Temporal lobe (tissue), 2 donors: ENCODE results near the genes RBPJL, SDC4, DBNDD2, EPPIN and SPINT4.

GRCh38 chr20:45054943-45055206 is 46.1 kb downstream of the KCNS1 start:
- RAMPAGE, long total RNA, result no peak

GRCh38 chr20:45306364-45307130 is at the start of gene RBPJL:
RBPJL (plus strand) TSS chr20:45306840.
- RAMPAGE, long total RNA, result no peak

DNA sequence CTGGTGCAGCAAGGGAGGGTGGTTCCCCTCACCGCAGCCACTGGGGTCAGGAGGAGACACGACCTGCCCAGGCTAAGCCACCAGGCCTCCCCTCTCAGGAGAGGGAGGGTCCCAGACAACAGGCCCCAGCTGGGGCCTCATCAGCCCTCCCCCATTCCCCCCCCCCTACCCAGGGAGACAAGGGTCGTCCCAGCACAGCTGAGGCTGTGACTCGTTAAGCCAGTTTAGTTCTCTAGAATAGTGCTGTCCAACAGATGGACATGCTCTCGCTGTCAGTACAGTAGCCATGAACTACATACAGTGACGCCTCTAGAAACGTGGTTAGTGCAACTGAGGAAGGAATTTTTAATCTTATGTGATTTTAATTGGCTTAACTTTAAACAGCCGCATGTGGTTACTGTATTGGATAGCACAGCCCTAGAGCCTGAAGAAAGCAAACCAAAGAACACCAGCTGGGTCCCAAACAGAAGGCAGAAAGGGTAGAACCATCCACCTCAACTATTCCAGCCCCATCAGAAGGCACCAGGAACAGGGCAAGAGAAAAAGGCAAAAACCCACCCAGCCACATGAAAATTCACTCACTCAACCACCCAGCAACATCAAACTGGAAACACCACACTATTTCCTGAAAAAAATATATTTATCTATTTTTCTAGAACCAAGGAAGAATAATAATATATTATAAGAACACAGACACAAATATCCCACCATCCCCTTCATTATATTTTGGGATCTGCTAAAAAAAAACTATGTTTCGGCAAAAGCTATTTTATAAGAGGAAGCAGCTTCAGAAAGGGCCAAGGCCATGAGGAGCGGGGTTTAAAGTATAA is 17.6 kb upstream of the MATN4 start:
- RAMPAGE, long total RNA, result no peak

DNA sequence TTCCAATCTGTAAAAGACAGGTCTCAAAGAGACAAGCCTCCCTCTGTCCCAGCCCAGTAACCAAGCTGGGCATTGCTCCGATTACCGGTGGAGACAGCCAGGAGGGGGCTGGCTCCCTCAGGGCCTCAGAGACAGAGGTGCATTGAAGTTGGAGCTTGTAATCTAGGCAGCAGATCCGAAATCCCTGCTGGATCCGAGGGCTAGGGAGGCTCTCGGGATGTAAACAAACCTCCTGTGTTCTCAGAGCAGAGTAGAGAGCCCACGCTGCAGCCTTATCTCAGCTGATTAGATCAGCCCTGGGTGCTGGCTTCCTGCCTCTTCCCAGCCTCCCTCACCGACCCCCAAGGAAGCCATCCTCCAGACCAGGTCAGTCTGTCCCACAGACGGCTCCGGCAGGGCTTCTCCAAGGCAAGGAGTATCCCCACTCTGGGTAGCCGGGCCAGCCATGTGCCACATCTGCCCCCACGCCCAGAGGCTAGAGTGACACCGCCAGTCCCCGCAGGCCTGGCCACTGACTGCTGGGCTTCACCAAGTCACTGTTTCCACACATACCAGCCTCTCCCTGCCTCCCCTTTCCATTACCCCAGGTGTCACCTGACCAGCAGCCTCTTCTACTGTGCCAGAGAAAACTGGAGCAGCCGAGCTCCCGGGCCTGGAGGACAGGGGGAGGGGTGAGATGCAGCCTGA is 6.2 kb downstream of the SDC4 start:
- RAMPAGE, long total RNA, result no peak

DNA sequence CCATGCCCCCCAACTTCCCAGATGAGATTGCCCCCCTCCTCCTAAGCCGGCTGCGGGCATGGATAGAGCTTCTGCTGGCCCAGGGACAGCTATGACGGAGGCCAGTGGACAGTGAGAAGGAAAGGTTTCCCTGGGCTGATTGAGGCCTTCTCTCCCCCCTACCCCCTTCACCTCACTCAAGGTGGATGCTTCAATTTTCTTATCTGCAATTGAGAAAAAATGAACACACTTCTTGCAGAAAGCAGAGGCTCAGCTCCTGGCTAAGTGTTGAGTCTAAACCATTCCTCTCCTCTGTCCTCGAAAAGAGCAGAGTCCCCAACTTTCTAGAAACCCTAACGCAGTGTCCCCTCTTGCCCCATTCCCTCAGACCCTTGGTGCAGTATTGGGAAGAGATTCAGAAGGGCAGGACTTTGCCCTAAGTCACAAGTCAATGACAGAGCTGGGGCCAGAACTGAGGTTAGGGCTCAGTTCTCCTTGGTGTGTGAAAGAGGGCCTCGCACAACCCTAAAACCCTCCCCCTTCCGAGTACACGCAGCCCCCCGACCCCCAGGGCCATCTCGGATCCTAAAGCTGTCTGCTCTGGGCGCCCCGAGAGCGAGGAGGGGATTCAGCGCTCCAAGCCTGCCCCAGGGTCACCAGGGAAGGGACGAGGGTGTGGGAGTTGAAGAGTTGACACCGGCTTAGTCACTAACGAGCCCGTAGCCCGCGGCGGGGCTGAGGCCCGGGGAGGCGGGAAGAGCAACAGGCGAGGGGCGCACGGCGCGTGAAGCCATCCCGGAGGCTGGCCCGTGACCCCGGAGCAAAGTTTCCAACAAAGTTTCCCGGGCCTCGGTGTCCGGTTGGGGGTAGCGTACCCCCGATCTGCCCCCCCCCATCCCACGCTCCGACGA is 607 bp downstream of the SDC4 start:
- RAMPAGE, long total RNA, result no peak

DNA sequence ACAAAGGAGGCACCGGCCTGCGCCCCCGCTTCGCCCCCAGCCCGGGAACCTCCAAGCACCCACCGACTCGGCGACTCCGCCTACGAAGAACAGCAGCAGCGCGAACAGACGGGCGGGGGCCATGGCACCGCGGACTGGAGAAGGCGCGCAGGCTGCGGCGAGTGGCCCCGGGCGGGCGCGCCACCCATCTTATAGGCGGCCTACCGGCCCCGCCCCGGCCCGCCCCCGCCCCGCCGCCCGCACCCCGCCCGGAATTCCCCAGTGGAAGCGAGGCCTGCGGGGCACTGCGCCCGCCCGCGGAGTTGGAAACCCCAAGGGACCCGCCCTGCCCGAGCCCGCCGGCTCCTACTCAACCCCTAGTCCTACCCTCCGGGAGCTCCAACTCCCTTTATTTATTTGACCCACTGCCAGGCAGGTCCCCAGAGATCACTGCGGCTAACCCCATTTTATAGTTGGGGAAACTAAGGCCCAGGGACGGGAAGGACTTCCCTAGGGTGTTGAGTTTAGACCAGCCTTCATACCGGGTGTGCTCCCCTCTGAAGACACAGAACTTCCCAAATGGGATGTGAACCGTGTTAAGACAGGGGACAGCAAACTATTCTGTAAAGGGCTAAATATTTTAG is at the start of gene SDC4:
Gene SDC4, minus strand, starts transcription at position 163 of the 623 bp plus-strand sequence.
- RAMPAGE, long total RNA, result no peak

DNA sequence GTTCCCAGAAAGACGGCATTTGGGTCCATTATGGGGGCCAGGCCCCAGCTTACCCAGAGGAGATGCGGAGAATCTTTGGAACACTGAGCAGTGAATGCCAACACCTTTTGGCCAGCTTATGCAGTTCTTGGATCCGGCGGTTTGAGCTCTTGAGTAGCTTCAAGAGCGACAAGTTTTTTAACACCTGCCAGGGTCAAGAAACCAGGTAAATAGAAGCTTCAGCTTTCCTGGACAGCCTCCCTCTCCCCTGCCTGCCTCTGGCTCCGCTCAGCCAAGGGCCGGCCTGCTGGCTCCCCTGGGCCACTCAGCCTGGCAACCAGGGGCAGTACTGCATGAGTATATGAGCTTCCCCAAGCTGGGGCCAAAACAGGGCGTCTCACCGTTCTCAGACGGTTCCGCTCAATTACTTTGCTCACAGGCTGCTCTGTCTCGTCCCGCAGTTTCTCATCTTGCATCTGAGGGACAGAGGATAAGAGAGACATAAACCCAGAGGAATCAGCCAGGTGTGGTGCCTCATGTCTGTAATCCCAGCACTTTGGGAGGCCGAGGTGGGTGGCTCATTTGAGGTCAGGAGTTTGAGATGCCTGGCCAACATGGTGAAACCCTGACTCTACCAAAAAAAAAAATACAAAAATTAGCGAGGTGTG is 843 bp downstream of the TP53TG5 start:
- RAMPAGE, long total RNA, result no peak

DNA sequence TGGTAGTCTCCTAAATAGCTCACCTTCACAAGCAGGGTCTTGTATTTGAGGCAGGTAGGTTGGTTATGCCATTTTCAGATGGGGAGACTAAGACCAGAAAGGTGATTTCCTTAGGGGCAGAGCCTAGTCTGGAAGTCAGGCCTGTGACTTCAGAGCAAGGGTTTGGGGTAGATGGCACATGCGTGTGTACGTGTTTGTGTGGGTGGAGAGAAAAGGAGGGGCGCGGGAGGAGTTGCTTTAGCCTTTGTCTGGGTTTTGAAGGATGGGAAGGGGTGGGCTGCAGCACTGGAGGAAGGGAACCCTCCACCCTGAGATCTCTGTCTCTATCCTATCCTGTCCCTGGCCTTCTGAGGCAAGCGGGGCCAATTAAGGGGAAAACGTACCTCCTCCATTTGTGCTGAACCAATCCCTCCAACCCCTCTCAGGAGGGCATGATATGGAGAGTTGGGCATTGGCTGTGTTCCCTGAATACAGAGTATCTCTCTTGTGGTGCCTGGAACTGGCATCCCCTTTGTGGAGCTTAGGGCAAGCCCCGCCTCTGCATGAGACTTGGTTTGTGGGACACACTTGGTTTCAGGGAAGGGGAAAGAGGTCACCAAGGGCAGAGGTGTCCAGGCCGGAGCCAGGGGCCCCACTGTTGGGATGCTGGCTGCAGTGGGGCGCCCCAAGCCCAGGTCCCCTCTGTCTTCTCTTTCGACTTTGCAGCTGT is at the start of gene DBNDD2:
Gene DBNDD2, plus strand, starts transcription at position 564 of the 709 bp plus-strand sequence.
- RAMPAGE, long total RNA, result no peak

DNA sequence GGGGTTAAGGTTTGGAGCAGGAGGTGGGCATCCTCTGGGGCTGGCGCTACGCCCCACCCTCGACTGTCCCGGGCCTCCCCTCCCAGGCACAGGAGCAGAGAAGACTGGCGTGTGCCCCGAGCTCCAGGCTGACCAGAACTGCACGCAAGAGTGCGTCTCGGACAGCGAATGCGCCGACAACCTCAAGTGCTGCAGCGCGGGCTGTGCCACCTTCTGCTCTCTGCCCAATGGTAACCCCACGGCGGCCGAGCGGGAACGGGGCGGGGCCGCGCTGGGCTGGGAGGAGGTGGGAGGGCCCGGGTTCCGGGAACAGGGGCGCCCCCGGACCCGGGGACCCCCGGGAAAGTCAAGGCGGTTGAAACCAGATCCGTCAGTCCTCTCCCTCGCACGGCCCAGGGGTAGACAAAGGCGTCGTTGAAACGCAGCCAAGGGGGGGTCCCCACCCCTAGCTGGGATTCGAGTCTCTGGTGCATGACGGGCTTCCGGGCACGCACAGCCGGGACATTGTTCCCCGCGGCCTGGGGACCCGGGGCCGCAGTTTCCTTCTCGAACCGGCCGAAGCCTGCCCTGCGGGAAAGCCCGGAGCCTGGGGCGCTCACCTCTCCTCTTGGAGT is 857 bp downstream of the WFDC2 start:
- RAMPAGE, long total RNA, result no peak

GRCh38 chr20:45470917-45471672 is 1.5 kb downstream of the WFDC2 start:
- RAMPAGE, long total RNA, result no peak

GRCh38 chr20:45547243-45547597 is at the start of gene EPPIN:
EPPIN (minus strand) TSS chr20:45547401.
- RAMPAGE, long total RNA, result no peak

GRCh38 chr20:45722154-45722588 is at the start of gene SPINT4:
SPINT4 (plus strand) TSS chr20:45722347.
- RAMPAGE, long total RNA, result no peak

GRCh38 chr20:45778683-45780013 is 12.5 kb downstream of the WFDC3 start:
- RAMPAGE, long total RNA, result no peak

GRCh38 chr20:45796436-45796788 is 4.7 kb downstream of the DNTTIP1 start:
- RAMPAGE, long total RNA, result no peak

DNA sequence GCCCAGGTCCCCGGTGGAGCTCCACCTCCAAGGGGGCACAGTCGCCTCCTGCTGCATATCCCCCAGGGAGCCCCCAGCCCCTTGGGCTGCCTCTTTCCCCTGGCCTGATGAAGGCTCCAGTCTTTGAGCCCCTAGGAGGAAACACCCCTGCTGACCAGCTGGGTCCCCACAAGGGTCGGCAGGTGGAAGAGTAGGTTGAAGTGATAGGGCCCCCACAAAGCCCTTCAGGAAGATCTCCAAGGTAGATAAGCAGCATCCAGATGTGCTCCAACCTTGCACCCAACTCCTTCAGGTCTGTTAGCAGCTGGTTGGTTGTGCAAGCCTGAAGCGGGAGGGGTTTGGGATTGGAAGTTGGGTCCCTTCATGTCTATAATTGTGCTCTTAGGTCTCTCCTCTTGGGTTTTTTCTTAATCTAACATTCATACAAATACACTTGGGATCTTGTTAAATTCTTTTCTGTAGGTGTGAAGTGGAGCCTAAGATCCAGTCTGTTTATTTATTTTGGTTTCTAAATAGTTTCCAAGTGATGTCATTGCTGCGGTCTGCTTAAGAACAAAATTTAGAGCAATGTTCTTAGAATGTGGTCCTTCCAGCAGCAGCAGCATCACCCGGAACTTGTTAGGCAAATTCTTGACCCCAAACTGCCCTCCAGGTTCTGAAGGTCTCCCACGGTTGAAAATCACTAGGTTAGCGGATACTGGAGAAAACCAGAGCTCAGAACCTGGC is 5.1 kb downstream of the UBE2C start:
- RAMPAGE, long total RNA, result no peak

- RAMPAGE, long total RNA, result no peak
These were observed 2.4 kb downstream of the PLTP start for GRCh38 chr20:45909197-45910283.

DNA sequence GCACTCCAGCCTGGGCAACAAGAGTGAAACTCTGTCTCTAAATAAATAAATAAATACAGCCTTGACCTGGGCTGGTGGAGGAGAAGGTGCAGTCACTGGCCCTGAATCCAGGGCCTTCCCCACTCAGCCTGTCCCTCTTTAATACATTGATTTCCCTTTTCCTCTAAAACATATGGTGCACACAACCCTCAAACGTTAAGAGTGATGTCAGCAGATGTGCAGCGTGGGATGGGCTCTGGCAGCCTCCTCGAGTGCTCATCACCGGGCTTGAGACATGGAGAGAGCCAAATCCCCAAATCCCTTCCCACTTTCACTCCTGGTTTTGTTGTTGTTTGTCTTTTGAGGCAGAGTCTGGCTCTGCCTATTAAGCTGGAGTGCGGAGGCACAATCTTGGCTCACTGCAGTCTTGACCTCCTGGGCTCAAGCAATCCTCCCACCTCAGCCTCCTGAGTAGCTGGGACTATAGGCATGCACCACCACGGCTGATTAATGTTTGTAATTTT is 5.8 kb upstream of the PLTP start:
- RAMPAGE, long total RNA, result no peak

- RAMPAGE, long total RNA, result no peak
These were observed 4.5 kb downstream of the PCIF1 start for GRCh38 chr20:45938604-45939731.

DNA sequence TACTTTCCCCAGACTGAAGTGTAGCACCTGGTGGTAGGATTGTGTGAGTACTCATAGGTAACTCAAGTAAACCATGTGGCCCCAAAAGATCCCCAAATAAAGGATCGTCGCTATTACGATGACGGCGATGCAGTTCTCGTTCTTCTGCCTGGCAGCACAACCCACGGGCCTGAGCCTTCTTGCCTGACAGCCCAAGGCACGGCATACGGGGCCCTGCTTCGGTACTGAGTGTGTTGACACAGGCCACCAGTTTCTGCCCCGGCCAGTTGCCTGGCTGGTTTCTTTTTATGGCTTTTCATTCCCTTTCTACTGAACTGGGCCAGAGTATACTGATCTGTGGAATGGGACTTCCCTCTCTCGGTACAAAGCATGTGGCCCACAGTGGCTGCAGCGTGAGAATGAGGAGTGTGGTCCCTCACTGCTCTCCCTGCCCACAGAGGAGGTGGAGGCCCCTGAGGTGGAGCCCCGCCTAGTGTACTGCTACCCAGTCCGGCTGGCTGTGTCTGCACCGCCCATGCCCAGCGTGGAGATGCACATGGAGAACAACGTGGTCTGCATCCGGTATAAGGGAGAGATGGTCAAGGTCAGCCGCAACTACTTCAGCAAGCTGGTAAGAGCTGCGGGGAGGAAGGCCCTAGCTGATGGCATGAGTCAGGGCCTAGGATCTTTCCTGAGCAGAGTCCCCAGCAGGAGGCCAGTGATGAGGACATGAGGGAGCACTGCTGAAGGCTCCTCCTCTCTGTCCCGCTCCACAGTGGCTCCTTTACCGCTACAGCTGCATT is 11.0 kb downstream of the PCIF1 start:
- RAMPAGE, long total RNA, result no peak

DNA sequence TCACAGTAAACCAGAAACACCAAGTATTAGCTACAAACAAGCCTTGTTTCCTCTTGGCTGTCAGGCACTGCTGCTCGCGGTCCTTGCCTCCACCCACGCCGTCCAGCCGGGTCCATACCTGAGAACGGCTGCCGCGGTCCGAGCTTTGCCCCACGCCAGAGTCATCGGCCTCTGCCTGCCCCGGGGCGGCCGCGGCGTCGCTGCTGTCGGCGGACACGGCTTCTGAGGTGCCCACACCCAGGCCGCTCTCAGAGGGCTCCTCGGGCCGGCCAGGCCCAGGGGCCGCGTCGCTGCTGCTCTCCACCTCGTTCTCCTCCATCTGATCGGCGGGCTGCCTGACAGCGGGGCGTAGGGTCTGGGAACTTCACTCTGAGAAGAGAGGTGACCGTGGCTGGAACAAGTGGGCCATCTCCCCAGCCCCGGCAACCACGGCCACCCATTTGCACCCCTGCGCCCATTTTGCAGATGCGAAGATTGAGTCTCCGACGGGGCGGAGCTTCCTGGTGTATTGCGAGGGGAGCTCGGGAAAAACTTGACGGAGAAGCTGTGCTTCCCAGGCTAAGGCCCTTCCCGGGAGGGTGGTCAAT is 818 bp downstream of the ZNF335 start:
- RAMPAGE, long total RNA, result no peak